Parotid gland (tissue), 1 donor: ENCODE measurements around the gene LARGE1.

DNA sequence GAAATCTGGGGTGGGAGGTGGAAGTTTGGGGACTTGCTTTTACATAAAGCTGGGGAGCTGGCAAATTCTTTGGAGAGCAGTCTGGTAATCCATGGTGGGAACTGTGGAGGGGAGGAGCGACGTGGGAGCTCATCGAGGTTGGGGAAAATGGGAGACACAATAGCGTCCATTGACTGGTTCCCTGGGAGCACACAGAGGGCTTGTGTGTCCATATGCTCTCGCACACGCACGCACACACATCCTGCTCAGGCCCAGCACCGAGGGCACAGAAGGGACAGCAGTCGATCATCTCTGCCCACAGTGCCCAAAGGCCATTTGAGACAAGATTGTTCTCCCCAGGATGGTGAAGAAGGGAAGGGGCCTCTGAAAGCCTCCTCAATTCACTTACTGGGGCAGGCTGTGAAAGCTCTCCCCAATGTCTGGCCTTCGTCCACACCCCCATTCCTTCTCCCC lies 53.7 kb downstream of the FBXO7 start:
- PRO-cap, result no peak

GRCh38 chr22:32691945-32692308 lies 109.6 kb upstream of the TIMP3 start:
- PRO-cap, result no peak

GRCh38 chr22:32839495-32840522 lies 38.3 kb downstream of the TIMP3 start:
- PRO-cap, result no peak

GRCh38 chr22:32860158-32860546 lies 58.6 kb downstream of the TIMP3 start:
- PRO-cap, result no peak

DNA sequence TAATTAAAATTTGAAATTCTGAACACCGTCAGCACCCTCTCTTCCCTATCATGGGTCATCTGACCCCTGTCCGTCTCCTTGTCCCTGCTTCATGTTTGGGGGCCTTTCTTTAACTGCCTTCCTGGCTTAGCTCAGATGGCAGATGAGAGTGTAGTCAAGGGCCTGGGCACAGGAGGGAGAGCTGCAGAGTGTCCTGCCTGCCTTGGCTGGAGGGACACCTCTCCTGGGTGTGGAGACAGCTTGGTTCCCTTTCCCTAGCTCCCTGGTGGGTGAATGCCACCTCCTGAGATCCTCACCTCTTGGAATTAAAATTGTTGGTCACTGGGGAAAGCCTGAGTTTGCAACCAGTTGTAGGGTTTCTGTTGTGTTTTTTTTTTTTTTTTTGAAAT lies 59.0 kb downstream of the TIMP3 start:
- PRO-cap, result no peak

DNA sequence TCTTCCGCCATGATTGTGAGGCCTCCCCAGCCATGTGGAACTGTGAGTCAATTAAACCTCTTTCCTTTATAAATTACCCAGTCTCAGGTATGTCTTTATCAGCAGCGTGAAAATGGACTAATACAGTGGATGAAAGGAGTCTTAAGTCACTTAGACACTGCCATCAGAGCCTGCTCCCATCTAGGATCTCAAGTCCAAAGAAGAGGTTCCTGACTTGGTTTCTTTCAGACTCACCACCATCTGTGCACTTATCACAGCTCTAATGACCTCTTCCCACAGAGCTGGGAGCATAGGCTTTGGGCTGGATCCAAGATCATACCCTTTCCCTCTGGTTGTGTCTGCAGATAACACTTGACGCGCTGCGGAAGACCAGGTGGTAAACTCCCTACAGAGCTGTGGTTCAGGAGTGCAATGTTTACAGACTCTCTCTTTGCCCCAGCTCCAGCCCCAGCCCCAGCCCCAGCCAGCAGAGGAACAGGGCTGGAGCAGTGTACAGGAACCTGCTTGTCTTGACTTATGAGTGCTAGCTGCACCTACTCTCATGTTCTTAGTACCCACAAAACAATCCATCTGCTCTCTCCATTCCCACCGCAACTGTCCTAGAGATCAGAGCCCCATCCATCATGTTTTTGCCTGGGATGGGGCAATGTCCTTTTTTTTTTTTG lies 274.3 kb upstream of the SYN3 start:
- PRO-cap, result no peak

DNA sequence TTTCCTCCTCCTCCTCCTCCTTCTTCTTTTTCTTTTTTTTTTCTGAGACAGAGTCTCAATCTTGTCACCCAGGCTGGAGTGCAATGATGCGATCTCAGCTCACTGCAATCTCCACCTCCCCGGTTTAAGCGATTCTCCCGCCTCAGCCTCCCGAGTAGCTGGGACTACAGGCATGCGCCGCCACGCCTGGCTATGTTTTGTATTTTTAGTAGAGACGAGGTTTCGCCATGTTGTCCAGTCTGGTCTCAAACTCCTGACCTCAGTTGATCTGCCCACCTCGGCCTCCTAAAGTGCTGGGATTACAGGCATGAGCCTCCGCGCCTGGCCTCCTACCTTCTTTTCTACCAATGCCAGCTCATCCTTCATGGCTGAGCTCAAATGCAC lies 288.1 kb upstream of the SYN3 start:
- PRO-cap, result no peak

DNA sequence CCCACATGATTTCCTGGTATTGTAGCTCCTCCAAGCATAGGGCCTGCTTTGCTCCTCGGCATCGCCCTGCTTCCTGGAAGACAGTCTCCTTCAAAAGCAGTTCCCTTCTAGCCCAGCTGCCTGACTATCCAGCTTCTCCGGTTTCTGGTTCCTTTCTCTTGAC lies 261.4 kb downstream of the LARGE1 start:
- PRO-cap, result no peak

DNA sequence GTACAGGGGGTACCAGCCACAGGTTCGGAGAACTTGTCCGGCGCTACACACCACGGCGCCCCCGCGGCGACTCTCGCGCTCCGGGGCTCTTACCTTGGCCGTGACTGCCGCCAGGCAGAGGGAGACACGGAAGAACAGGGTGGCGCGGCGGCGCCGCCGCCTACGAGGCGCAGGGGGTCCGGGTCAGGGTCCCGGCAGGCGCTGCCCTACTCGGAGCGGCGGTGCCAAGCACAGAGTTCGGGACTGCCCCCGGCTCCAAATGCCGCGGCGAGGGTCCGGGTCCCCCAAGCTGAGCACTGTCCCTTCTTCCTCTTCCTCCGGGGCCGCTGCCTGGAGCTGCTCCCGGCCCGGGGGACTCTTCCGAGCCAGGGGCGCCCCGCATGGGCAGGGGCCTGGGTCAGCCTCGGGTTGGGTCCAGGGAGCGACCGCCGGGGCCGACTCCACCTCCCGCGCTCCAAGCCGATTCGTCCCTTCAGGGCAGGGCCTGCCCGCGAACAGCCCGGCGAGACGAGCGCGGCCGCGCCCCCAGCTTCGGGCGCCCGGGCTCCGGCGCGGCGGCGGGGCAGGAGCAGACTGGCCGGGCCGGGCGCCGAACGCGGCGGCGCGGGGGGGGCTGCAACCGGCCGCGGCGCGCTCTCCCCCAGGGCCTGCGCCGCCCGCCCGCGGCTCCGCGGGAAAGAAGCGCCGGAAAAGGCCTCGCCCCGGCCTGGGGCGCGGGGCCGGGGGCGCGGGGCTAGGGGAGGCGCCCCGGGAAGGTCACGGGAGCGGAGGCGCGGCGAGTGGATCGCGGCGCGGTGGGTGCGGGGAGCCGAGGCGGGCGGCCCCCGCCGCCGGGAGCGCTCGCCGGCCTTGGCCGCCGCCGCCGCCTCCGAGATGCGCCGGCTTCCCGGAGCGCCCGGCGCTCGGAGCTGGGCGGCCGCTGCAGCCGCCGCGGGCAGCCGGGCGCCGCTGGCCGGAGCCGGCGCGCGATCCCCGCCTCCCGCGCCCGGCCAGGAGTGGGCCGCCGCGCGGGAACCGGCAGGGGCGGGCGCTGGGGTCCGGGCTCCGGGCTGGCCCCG lies at the start of gene LARGE1:
TSS of gene LARGE1 (minus strand) at position 575 of the 1,058 bp plus-strand sequence.
- PRO-cap, result no peak

- PRO-cap, result no peak
Observed at GRCh38 chr22:35348477-35349451, 32.1 kb upstream of the HMOX1 start.

DNA sequence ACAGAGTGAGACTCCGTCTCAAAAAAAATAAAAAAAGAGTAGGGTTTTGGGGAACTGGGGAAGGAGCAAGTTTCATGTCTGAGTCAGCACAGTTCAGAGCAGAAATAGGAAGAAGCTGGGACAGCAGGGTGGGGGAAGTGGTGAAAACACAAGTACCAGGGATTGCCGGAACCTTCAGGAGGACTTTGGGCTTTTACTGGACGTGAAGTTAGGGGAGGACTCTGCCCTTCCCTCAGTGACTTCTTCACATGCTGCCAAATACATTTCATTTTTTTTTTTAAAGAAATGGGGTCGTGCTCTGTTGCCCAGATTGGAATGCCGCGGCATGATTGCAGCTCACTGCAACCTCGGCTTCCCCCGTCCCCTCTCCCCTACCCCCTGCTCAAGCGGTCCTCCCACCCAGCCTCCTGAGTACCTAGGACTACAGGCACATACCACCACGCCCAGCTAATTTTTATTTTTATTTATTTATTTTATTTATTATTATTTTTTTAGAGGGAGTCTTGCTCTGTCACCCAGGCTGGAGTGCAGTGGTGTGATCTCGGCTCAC lies 24.3 kb upstream of the HMOX1 start:
- PRO-cap, result no peak

GRCh38 chr22:35402495-35403505 lies 2.9 kb downstream of the MCM5 start:
- PRO-cap, result no peak

- PRO-cap, result no peak
Observed at GRCh38 chr22:35437016-35437653, 37.2 kb downstream of the MCM5 start.

DNA sequence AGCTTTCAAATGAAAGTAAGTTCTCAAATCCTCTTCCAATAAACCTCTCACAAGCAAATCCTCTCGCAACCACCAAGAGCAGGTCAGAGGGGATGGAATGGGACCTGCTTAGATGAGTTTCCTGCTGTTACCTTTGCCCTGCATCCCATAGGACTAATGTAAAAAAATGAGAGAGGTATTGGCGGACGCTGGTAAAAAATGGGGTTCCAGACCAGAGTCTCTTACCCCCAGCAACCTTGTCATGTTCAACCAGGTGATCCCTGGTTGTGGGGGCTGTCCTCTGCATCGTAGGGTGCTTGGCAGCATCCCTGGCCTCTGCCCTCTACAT lies 1.3 kb downstream of the APOL6 start:
- PRO-cap, result no peak

DNA sequence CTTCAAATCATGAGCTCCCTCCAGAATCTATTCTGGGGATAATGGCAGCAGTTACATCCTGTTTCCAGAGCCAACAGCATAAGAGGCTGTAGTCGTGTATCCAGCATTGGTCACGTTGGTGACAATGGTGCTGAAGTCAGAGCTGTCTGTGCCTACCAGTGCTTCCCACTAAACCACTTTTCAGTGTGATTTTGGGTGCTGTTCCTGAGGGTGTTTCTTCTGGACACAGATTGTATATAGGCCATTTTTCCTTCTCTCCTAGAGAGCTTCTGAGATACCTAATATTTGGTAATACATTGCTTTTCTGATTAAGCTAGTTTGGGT lies 33.2 kb upstream of the APOL5 start:
- PRO-cap, result no peak

GRCh38 chr22:35741798-35742499 lies 24.3 kb downstream of the APOL5 start:
- PRO-cap, result no peak

- PRO-cap, result no peak
Observed at GRCh38 chr22:35885196-35885655, 143.4 kb downstream of the RBFOX2 start.

DNA sequence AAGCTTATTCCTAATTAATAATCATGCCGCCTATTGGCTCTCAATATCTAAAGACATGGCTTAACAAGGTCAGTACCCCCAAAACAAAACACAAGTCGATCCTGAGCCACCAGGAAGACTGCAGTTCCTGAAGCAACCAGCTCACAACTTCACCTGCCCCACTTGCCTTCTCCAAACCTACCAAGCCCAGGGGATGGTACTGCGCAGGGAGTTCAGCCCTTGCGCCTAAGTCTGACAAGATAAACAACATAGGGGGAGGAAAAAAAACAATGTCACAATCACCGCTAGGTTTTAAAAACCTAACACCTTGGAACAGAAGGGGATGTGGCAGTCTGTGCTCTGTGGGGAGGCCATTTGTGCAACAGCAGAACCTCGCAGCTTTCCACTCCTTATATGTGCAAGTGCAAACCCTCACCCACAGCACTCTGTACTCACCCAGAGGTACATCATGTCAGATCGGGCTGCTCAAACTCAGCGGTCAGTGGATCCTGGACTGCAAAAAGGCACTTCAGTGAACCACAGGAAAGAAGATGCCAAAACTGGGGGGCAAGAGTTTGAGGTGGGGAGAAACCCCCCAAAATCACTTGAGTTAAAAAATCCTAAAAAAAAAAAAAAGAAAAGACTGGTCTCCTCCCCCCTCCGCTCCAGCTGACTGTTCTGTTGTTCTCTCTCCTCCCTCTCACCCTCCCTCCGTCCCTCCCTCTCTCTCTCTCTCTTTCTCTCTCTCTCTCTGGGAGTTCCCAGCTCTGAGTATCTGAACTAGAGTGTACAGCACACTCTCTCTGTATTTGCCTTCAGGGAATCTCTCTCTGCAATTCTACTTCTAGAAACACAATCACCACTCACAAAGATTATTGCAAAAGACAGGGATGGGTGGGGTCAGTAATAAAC lies 134.0 kb downstream of the RBFOX2 start:
- PRO-cap, result no peak

DNA sequence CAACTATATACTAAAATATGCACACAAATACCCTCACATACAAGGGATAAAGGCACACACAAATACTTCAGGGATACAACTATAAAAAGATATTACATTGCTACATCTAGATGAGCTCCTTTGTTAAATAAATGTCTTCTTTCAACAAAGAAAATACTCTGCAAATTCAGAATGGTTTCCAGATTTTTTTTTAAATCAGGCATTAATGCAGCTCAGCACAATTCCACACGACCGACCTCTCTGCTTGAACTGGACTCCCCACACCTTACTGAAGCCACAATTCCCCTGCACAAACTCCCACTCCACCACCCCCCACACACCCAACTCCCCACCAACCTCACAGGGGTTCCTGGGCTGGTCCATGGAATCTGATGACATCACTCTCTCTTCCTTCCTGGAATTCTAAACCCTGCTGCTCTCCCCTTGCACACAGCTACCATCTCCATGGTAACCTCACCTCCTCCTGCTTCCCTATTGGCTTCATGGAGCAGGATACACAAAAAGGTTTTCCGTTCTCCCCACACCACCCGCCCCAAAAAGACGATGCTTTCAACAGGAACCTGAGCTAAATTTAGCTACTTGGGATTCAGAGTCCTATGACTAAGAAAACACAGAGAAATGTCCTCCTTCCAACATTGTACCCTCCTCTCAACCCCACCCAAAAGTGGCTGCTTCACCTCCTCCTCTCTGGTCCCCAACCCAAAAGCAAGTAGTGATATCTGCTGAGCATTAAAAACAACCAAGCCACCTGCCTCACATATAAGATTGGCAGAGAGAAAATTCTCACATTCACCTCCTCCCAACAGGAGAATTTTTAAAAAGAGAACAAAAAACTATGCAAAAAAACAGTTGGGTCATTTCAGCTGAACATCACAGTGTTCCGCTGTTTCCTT lies 67.2 kb downstream of the RBFOX2 start:
- PRO-cap, result unidirectional peak, minus-strand start at position 251 of the sequence

DNA sequence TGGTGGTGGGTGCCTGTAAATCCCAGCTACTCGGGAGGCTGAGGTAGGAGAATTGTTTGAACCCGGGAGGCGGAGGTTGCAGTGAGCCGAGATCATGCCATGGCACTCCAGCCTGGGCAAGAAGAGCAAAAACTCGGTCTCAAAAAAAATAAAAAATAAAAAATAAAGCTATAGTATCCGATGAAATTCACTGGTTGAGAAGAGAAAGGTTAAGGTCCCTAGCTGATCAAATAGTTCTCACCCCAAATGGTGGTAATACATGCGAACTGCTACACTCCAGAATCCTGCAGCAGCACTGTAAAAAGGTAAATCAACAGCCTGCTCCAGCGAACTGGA lies 11.3 kb downstream of the RBFOX2 start:
- PRO-cap, result no peak